AG10803 (cell line): ENCODE measurements around a stretch of chr11.

- RRBS = no CpG with 5 or more reads among the region's 3 CpGs
These were observed 56.7 kb upstream of the ARHGAP32 start for GRCh38 chr11:129248733-129249303.

- RRBS = 1% methylated on average over 68 of the region's 145 CpGs
These were observed 87.1 kb upstream of the ARHGAP32 start for GRCh38 chr11:129278950-129279816.

- RRBS = no CpG with 5 or more reads among the region's 6 CpGs
These were observed 73.0 kb upstream of the BARX2 start for GRCh38 chr11:129302459-129303223.

- RRBS = no CpG with 5 or more reads among the region's 7 CpGs
These were observed 65.3 kb downstream of the BARX2 start for GRCh38 chr11:129440909-129441340.

DNA sequence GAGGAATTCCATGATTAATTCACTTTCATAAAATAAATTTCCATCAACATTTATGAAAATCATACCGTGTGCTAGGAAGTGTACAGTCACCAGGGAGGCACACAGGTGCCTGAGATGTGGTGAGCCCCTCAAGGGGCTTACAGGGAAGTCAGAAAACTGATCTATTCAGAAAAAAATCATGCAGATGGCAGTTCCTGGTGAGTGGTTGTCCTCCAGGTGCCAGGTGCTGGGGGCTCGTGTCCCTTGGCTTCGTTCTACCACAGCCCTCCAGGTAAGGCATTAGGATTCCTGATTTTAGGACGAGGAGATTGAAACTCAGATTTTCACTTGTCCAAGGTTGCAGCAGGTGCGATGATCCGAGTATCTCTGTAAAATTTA, 204.1 kb downstream of the BARX2 start:
- RRBS = no CpG with 5 or more reads among the region's 6 CpGs

- RRBS = no CpG with 5 or more reads among the region's 6 CpGs
These were observed 12.2 kb upstream of the TMEM45B start for GRCh38 chr11:129803388-129803961.

DNA sequence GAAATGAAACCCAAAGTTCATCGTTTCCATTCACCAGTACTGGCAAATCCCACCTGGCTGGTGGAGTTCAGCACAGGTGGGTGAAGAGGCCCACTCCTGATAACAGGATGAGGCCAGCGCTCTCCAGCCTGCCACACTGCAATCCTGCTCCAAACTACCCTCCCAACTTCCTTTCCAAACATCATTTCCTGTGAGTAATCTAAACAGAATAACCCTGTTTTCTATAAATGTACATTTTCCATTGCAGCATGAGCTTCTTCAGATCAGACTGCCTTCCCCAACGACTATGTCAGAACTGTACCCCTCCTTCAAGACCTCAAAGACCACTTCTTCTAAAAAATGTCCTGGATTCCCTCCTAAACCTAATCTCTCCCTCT, 15.9 kb upstream of the NFRKB start:
- RRBS = no CpG with 5 or more reads among the region's 3 CpGs

DNA sequence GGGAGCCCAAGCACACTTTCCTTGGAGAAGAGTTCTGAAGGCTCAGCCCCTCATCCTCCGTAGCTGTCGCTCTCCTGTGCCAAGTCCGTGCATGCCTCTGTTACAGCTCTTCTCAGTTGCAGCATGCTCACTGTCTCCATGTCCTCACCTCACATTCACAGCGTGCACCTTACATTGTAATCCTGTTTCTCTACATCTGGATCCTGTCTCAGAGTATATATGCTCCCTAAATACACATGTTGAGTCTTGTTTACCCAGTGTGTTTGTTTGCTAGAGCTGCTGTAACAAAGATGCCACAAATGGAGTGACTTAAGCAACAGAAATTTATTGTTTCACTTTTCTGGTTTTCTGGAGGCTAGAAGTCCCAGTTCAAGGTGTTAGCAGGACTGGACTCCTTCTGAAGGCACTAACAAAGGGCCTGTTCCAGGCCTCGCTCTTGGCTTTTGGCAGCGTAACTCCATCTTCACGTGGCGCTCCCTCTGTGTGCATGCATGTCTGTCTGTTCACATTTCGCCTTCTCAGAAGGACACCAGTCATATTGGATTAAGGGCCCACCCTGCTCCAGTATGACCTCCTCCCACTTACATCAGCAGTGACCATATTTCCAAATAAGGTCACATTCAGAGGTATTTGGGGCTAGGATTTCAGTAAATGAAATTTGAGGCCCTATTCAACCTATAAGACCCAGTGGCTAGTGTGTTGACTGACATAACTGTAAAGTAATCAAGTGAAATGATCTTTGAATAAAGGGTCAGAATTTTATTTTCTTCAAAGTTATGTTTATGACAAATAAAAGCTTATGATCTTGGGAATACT, 19.9 kb downstream of the APLP2 start:
- RRBS = no CpG with 5 or more reads among the region's 9 CpGs

GRCh38 chr11:130132025-130132582, 27.5 kb upstream of the ST14 start:
- RRBS = no CpG with 5 or more reads among the region's 8 CpGs

DNA sequence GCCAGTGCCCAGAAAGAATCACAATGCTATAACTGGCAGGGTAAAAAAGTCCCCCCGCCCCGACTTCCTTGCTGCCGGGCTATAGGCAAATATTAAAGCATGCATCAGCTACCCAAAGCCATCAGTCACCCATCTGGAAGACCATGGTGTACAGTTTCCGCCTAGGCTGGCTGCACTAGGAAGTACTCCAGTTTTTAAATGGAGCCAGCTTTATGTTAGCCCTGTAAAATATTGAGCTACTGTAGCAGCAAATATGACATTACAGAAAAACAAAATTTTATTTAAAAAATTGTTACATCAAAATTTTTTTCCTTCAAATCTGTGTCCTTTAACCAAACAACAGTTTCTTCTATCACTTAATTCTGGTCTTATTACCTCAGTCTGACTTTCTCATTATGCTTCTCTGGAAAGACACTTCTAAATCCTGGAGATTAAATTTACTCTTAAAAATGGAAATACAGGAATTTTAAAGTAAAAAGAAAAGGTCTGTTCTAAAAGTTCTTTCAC, 67.9 kb downstream of the ST14 start:
- RRBS = no CpG with 5 or more reads among the region's 4 CpGs

- RRBS = 68% methylated on average over 5 of the region's 24 CpGs
These were observed 1.1 kb upstream of the ZBTB44 start for GRCh38 chr11:130315716-130316303.

GRCh38 chr11:130400677-130400939, 27.8 kb downstream of the ADAMTS8 start:
- RRBS = no CpG with 5 or more reads among the region's 6 CpGs

- RRBS = no CpG with 5 or more reads among the region's 5 CpGs
These were observed 2.2 kb downstream of the ADAMTS8 start for GRCh38 chr11:130426201-130426637.

- RRBS = no CpG with 5 or more reads among the region's 5 CpGs
These were observed 4.6 kb downstream of the ADAMTS15 start for GRCh38 chr11:130453007-130453435.

DNA sequence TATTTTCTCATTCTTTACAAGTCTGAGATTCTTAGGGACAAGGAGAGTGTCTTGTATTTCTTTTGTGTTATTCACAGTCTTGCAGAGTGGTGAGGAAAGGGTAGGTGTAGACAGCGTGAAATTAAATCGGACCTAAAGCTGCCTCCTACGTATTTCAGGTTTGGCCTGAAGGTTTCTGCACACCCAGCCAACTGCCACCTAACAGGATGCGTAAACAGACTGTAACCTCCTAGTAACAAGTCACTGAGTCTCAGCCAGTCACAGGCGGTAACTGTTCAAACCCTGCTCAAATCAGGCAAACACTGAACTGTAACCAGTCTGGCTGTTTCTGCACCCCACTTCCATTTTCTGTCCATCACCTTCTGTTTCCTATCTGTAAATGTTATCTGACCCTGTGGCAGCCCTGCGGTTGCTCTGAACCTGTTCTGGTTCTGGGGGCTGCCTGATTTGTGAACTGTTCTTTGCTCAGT, 87.1 kb downstream of the ADAMTS15 start:
- RRBS = no CpG with 5 or more reads among the region's 6 CpGs

- RRBS = no CpG with 5 or more reads among the region's 4 CpGs
These were observed 23.3 kb downstream of the SNX19 start for GRCh38 chr11:130892932-130893364.

GRCh38 chr11:131584510-131585238, 214.3 kb downstream of the NTM start:
- RRBS = no CpG with 5 or more reads among the region's 19 CpGs

GRCh38 chr11:131668709-131669340, 298.4 kb downstream of the NTM start:
- RRBS = 27% methylated on average over 3 of the region's 9 CpGs

- RRBS = no CpG with 5 or more reads among the region's 5 CpGs
These were observed 654.0 kb downstream of the NTM start for GRCh38 chr11:132024432-132024892.

- RRBS = no CpG with 5 or more reads among the region's 6 CpGs
These were observed 686.2 kb downstream of the NTM start for GRCh38 chr11:132056583-132057087.